HCT116 (cell line): ENCODE results near the gene GSDMA.

DNA sequence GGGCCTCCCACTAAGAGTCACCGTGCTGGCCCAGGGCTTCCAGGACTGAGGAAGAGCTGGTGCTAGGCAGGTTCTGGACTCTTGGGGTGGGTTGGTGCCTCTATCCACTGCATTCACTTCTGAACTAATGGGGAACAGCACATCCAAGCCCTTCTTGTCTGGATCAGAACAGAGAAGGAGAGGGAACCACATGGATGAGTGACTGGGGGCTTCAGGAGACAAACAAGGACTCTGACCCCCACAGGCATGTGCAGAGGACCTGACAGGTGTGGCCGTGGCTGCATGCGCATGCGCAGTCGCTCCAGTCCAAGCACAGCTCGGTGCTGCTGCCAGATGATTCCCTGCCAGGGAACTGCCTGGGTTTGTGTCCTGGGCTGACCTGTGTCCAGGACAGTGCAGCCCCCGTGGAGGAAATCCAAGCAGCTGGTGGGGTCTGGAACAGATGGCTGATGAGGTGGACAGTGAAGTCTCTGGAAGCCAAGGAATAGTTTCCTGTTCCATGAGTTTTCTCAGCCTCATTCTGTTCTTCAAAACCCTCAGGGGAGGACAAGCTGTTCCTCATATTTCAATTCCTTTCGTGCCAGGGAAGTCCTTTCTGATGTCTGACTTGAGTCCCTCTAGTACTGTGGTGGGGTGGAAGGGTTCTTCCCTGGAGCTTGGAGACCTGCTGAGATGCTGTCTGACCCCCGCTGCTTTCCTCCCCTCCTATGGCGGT is 27.3 kb downstream of the LASP1 start:
- RRBS, result no CpG with 5 or more reads among the region's 10 CpGs

- RRBS, result no CpG with 5 or more reads among the region's 9 CpGs
These were observed 43.3 kb downstream of the FBXO47 start for GRCh38 chr17:38923871-38924247.

- RRBS, result no CpG with 5 or more reads among the region's 24 CpGs
These were observed 2.9 kb downstream of the CACNB1 start for GRCh38 chr17:39194232-39195332.

DNA sequence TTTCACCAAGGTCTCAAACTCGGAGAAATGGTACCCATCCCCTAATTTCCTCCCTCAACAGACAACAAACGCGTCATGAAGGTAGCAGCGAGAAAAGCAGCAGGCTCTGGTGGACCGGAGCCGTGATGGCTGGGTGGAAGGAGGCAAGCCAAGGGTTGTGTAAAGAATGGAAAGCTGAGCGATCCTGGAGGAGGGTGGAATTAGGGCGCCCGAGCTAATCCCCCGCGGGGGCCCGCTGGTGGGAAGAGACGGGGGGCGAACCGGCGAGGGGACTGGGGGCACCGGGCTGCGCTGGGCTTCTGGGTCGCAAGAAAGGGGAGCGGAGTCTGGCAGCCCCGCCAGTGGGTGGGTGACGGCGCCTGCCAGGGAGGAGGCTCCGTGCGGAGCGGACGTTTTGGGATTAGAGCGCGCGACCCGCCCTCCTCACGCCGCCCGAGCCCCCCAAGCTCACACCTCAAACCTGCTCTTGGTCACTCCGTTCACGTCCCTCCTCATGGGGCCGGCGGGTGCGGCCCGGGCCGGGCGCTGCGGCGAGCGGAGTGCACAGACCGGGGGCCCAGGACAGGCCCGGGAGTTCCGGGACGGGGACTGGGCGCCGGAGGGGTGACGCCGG is 412 bp downstream of the FBXL20 start:
- RRBS, result 0% methylated on average over 1 of the region's 53 CpGs

- RRBS, result no CpG with 5 or more reads among the region's 6 CpGs
These were observed 2.9 kb upstream of the FBXL20 start for GRCh38 chr17:39404097-39404944.

- RRBS, result 0% methylated on average over 6 of the region's 38 CpGs
These were observed 450 bp downstream of the CDK12 start for GRCh38 chr17:39461615-39462257.

DNA sequence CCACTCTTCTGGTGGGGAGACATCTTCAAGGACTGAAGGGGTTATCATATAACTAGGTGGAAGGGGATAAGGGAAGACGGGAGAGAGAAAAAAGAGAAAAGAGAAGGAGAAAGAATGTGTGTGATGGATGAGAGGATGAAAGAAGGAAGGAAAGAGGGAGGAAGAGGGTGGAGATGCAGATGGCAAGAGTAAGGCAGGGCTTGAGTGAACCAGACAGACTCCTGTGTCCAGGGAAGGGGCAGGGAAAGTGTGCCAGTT is 14.6 kb downstream of the NEUROD2 start:
- RRBS, result no CpG with 5 or more reads among the region's 1 CpG

GRCh38 chr17:39625823-39626528 is 776 bp upstream of the PPP1R1B start:
- RRBS, result 80% methylated on average over 2 of the region's 17 CpGs

GRCh38 chr17:39677472-39678130 is 9.3 kb downstream of the PNMT start:
- RRBS, result no CpG with 5 or more reads among the region's 13 CpGs

- RRBS, result no CpG with 5 or more reads among the region's 11 CpGs
These were observed 3.8 kb upstream of the ERBB2 start for GRCh38 chr17:39695999-39696548.

DNA sequence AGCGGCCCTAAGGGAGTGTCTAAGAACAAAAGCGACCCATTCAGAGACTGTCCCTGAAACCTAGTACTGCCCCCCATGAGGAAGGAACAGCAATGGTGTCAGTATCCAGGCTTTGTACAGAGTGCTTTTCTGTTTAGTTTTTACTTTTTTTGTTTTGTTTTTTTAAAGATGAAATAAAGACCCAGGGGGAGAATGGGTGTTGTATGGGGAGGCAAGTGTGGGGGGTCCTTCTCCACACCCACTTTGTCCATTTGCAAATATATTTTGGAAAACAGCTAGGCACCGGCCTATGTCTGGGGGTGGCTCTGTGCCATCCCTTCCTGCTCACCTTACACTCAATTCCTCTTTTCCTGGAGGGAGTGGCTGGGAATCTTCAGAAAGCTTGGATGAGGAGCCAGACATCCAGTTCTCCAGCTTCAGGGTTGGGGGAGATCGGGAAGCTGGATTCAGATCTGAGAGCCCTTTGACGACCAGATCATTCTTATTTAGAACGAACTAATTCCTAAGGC is 1.9 kb downstream of the MIEN1 start:
- RRBS, result no CpG with 5 or more reads among the region's 6 CpGs

DNA sequence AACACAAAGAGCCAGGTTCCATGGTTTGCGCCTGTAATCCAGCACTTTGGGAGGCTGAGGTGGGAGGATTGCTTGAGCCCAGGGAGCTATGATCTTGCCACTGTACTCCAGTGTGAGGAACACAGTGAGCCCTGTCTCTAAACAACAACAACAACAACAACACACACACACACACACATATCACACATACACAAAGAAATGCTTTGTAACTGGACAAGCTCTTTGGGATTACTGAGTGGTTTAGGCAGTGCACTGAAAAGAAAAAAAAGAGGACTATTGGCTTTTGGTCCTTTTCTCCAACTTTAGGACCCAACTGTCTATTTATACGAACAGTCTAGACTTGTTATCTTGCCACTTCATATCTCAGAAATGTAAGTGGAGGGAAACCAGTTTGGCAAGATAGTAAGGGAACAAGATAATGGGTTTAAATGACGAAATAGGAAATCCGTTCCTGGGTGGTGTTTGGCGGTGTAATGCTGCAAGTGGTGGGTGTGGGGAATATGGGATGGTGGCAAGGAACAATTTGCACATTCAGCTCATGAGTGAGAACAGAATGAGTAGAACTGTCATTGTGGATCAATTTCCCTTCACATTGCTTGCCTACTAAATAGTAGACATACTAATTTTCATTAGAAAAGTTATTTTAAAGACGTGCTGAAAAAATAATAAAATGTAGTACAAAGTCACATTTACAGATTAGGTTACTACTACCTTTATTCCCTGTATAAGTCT is 44.7 kb downstream of the GRB7 start:
- RRBS, result no CpG with 5 or more reads among the region's 6 CpGs

- RRBS, result no CpG with 5 or more reads among the region's 2 CpGs
These were observed 57.0 kb downstream of the GRB7 start for GRCh38 chr17:39794706-39795160.

DNA sequence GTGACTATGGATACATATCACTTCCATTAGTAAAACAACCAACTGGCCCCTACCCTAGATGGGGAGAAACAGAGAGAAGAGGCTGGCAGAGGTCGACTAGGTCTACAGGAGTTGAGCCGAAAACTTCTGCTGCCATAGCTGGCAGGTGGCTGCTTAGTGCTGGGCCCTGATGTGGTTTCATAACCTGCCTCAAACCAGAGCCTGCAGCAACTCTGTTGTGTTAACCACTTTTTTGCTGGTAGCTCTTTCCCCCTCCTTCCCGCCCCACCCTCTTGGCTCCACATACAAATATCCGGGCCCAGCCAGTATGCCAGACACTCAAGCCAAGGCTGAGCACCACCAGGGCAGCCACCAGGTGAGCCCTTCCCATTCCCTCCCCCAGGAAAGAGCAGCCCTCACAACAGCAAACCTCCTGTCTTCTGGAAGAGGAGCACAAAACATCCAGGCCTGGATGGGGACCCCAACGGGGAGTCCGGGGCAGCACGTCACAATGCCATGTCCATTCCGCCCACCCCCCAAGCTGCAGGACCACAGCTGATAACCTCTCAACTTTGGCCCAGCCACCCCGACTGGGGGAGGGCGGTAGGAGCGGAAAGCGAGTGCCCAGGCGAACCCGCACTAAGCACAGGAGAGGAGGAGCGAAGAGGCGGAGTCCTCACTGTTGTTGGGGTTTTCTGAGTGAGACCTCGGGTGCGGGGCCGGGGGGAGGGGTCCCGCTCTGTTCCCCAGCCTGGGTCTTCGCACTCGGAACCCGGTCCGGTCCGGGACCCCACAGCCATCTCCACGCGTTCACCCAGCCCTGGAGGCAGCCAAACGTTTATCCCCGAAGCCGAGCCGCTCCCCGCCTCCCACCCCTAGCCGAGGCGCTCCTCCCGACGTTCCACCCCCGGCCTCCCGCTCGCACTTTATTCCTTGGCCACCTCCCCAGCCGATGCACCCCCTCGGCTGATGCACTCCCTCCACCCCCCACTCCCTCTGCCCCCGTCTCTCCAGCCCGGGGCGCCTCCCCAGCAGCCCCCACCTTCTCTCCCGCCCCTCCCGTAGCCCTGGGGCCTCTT is 664 bp downstream of the ORMDL3 start:
- RRBS, result 1% methylated on average over 8 of the region's 46 CpGs

- RRBS, result no CpG with 5 or more reads among the region's 7 CpGs
These were observed 14.3 kb upstream of the GSDMA start for GRCh38 chr17:39948477-39948838.

DNA sequence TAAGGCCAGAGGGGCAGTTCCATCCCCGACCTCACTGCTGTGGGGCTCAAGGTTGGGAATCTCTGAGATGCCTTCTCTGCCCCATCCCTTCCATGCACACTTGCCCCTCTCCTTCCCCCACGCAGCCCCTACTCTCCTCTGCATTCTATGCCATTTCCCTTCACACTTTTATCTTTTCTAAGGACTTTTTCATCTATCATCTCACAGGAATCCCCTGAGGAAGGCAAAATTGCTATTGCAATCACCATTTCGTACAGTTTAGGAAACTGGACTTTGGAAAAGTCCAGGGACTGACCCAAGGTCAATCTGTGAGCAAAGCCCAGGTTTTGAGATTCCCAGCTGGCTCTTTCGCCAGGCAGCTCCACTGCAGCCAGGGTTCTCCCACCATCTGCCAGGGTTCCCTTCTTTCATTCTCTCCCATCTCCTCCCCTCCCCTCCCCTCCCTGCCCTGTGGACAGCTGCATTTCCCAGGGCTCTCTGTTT is 12.1 kb upstream of the GSDMA start:
- RRBS, result no CpG with 5 or more reads among the region's 4 CpGs

GRCh38 chr17:39962729-39963334 is at the start of gene GSDMA:
Gene GSDMA (plus strand): TSS chr17:39963004.
- RRBS, result no CpG with 5 or more reads among the region's 6 CpGs

- RRBS, result 66% methylated on average over 5 of the region's 12 CpGs
These were observed 2.6 kb downstream of the GSDMA start for GRCh38 chr17:39965328-39965853.

DNA sequence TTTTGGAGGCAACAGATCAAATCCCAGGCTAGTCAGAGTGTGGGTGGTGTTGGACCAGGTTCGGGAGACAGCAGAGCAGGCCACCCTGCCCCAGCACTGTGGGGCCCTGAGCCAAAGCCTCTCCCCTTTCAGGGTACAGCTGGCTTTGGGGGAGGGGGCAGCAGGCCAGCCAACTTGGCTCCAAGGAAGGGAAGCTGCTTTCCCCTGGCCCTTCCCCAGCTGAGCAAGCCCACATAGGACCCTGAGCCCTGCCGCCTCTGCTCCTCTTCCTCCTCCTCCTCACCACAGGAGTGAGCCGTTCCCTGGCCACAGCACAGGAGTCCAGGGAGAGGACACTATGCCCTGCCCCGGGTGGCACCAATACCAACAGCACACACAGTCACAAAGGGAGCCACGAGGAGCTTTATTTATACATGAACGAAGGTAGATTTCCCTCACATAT is 3.5 kb downstream of the CSF3 start:
- RRBS, result no CpG with 5 or more reads among the region's 6 CpGs

DNA sequence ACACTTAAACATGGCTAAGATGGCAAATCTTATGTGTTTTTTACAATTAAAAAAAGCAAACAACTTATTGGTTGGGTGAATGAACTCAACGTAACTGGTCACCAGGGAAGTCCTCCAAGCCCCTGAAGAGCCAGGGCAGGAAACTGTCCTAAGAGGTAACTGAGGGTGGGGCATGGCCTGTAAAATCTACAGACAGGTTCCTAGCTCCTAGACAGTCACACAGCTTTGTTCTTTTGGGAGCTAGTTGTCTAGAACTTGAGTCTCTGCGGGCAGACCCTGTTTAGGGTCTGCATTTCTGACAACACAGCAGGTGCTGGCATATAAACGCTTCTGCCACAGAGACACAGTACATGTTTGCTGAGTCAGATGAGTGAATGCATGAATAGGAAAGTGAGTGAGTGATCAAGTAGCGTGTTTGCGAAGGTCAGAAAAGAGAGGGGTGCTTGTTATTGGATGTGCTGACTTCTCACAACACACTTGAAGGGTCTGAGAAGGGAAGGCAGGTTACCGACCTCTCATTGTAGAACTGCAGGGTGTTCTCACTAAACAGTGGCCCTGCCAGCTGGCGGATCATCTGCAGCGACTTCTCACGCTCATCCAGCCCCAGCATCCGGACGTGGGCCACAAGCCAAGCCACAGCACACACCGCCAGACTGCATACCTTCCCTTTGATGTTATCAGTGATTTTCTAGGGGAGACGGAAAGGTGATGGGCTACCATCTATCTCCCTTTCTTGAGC is 10.6 kb downstream of the CSF3 start:
- RRBS, result no CpG with 5 or more reads among the region's 13 CpGs